PC-3 (cell line): ENCODE measurements around a stretch of chr13.

DNA sequence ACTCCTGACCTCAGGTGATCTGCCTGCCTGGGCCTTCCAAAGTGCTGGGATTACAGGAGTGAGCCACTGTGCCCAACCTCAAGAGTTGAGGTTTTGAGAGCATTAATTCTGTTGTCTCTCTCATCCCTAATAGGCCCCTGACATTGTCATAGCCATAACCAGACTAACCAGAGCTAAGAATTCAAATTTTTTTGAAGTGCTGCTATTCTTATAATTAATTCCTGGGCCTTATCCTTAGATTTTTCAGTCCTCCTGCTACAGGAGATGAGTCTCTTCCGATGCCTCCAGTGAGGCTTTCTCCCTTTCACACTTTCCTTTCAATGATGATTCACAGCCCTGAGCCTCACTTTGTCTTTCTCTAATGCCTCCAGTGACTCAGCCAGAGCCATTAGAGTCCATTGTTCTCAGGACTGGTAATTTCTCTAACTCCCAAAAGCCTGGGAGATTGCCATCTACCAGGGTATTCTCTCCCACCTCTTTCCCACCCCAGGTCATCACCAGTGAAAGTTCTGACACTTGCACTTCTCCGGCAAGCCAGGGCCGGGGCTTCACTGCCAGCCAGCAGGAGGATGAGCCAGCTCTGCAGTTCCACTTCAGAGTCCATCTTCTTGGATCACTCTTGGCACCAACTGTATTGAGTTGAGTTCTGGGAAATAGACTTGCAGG, 49.6 kb upstream of the ARGLU1 start:
- RAMPAGE, long total RNA = no peak

DNA sequence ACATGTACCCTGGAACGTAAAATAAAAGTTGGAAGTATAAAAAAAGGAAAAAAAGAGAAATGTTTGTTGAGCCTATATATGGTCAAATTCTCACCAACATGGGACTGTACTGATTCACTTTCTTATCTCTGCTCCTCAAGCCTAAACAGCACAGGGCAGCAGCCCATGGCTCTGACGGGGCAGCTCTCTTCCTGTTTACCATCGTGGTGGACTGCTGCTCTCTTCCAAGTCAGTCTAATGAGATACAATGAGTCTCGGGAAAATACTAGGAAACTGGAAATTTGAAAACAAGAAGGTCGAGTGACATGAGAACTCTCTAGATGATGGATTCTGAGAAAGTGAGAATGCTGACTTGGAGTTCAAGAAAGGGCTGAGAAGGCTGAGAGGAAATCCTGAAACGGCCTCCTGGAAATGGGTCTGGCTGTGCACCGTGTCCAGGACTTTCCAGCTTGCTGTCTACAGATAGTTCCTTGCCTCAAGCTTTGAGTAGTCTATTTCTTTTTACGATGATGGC, 122.8 kb upstream of the ARGLU1 start:
- RAMPAGE, long total RNA = no peak

DNA sequence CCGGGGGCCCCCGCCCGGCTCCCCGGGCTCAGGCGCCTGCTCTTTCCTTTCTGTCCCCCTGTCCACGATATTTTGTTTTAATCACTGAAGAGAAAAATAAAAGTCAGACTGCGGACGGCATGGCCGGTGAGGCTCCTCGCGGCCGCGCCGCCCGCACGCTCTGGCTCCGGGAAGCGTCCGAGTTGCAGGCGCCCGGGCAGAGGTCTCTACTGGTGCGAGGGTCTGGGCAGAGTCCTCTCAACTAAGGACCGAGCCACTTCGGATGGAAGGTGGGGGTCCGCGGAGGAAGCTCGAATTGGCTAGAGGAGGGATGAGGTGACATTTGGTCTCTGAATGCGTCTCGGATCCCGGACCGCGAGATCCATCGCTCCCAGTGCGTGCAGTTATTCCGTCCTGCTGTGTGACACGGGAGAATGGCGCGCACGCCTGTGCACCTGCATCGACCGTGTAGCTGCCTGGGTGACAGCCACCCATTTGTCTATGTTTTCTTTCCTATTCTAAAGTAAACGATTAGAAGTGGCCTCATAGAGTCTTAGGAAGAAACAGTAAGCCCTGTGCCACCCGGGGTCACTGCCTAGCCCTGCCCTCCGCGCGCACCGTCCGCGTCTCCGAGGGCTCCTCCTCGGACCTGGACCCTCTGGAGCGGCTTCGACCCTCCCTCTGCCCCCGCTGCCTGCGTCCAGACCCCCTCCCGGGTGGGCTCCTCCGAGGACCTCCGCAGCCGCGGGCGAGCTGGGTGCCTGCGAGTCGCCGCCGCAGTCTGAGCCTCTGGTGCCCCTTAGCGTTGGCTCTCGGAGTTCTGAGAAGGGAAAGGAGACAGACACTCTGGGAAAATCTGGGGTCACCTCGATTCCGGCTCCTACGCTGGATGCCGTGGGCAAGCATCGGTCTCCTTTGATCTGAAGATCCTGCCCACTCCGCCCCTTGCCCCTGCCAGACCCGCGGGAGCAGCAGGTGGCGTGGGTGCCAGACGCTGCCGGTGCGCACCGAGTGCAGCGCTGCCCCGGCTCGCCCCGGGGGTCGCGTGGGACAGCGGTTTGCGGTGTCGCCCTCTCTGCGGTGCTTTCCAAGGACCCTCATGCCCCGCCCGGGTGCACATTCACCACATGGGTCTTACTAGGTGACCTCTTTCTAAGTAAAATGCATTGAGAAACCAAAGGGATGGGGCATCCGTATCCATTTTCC, 722 bp upstream of the NALF1 start:
- RAMPAGE, long total RNA = no peak

DNA sequence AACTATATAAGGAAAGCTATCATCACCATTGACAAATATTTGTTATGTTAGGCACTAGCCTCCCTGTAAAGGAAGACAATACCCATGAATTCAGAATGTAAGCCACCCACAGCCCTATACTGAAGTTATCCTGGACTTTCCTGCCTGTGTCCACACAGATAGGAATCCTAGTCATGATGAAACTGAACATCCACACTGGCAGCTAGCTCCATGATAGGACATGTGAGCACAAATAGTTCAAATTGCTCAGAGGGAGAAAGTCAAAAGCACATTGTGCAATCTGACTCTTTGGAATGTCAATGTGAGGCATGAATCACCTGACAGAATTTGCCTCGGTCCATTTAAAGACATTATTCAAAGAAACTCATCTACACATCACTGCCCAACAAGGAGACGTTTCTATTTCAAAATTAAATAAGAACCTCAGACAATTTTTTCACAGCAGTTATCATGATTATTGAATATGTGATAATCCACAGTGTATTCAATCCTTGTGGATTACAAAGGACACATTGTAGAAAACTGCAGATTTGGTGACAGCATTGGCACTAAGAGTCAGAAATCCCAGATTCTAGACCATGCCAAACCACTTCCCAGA, 529.3 kb downstream of the IRS2 start:
- RAMPAGE, long total RNA = no peak

DNA sequence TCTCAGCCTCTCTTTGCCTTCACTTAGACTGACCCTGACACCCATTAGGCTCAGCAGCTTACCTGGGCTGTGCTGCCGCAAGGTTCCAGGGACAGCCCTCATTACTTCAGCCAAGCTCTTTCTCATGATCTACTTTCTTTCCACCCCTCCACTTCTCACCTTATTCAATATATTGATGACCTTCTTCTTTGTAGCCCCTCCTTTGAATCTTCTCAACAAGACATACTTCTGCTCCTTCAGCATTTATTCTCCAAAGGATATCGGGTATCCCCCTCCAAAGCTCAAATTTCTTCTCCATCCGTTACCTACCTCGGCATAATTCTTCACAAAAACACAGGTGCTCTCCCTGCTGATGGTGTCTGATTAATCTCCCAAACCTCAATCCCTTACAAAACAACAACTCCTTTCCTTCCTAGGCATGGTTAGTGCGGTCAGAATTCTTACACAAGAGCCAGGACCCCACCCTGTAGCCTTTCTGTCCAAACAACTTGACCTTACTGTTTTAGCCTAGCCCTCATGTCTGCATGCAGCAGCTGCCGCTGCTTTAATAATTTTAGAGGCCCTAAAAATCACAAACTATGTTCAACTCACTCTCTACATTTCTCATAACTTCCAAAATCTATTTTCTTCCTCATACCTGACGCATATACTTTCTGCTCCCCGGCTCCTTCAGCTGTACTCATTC, 517.6 kb downstream of the IRS2 start:
- RAMPAGE, long total RNA = no peak

DNA sequence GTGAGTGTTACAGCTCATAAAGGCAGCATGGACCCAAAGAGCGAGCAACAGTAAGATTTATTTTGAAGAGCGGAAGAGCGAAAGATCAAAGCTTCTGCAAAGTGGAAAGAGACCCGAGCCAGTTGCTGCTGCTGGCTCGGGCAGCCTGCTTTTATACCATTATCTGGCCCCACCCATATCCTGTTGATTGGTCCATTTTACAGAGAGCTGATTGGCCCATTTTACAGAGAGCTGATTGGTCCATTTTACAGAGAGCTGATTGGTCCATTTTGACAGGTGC, 468.0 kb downstream of the IRS2 start:
- RAMPAGE, long total RNA = no peak

GRCh38 chr13:109592677-109593269, 193.6 kb downstream of the IRS2 start:
- RAMPAGE, long total RNA = no peak

DNA sequence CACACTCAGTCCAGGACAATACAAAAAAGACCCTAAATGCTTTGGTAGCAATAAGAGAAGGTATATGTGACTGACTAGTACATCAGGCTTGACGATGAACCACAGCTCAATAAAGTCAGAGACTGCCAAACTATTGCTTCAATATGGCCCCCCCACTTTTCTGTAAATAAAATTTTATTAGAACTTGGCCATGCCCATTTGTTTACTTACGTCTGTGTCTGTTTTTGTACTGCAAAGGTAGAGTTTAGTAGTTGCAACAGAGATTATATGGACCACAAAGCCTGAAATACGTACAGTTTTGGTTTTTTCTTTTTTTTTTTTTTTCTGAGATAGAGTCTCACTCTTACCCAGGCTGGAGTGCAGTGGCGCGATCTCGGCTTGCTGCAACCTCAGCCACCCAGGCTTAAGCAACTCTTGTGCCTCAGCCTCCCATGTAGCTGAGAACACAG, 136.6 kb downstream of the IRS2 start:
- RAMPAGE, long total RNA = no peak

DNA sequence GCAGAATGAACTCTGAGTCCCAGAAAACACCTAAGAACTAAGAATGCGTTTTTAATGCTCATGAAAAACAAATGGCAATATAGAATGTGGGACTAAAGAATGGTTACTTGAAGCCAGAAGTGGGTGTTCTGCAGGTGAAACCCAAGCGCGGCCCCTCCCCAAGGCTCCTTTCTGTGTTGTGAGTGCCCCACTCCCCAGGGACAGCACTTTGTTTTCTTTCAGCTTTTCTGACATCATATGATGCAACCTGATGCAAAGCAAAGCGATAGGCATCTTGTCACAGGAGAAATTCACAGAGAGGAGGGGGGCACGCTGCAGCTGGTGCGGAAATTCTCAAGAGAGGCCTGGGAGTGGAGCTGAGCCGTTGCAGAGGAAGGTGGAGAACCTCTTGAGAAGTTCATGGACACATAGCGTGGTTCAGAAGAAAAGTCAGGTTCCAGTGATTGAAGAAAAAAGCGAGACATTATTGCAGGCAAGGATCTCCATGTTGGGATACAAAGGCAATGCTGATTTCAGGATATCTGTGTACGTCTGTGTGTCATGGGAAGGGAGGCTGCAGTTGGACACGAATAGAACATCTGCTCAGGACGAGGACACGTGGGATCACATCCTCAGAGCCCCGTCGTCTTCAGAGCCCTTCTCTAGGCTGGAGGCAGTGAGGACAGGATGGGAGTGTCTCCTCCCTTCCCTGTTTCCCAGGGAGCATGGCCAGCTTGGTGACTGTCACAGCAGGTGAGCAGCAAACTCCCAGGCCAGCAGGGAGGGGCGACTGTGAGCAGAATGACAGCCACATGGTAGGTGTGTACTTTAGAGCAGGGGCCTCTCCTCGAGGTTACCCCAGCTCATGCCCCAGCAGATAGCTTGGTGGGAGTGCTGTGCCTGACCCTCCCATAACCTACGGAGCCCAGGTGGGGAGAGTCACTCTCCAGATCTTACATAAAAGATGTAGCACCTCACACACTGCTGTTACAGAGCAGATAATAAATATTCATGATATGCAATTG, 79.1 kb downstream of the IRS2 start:
- RAMPAGE, long total RNA = no peak

DNA sequence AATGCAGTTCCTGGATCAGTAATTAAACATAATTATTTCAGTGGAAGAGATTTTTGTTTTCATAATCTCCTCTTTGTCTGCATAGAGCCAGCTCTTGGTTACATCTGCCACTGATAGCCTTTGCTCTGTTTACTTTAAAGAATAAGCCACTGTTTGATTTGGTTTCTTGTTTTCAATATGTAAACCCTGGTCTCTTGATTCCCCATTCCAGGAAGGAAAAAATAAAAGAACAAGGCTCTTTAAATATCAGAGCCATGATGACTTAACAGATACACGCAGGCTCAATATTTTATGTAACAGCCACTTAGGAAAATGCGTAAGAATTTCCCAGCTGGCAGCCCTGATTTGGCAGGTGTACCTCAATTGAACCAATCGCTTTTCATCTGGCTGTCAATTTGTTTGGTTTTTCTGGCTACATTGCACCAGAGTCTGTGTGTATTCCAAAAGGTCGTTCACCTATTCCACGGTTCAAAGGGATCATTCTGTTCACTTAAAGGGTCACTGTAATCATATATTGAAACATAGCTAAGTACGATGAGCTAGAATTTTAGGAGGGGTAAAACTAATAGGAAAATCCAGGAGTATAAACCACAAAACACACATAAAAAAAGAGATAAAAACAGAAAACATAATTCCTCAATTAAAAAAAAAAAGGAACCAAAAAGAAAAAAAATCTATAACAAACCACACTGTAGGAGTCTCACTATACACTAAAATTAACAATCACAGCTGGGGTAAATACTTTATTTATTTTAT, 65.5 kb downstream of the IRS2 start:
- RAMPAGE, long total RNA = no peak

- RAMPAGE, long total RNA = no peak
Observed at GRCh38 chr13:109723057-109723516, 63.3 kb downstream of the IRS2 start.

DNA sequence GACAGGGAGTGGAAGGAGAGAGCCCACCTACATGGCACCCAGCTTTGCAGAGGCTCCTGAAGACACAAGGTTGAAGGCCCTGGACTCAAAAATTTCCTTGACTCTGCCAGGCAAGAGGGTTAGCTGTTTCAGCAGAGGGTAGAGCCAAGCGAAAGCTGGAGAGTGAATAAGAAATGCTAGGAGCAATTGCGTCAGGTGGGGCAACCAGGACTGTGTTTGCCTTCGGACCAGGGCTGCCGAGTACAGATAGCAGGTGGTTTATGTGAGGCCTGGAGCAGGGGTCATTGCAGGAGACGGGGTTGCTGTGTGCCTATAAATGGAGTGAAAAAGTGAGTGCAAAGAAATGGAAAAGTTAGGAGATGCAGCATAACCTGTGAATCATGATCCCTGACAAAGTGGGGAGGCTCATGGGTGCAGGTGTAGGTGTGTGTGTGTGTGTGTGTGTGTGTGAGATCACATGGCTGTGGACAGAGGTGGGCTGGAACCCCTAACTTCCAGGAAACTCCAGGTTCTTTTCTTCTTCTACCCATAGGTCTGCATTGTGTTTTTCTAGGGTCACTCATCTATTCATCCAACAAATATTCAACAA, 59.0 kb downstream of the IRS2 start:
- RAMPAGE, long total RNA = no peak

DNA sequence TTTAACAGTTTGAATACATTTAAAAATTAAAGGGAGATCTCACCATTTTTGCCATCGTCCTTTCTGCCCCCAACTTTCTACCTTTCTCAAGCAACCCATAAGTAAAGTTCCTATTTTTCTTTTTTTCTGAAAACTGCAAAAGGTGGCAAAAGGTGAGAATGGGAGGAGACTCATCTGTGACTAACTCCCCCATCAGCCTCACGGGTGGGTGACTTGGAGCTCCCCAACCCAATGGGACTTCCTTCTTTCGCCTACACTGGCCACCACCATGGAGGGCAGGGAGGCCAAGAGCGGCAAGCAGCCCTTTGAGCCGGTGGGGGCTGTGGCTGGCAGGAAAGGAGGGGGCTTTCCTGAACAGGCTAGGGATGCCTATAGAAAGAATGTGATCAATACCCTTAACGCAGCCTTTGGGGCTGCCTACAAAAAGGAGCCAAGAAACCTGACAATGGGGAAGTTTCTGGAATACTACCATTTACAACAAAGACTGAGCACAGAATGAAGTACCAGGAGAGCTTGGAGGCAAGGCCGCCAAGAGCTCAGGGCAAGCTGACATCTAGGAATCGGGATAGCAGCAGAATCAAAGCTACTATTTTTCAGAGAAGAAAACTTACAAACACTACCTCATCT, 16.4 kb downstream of the IRS2 start:
- RAMPAGE, long total RNA = no peak

DNA sequence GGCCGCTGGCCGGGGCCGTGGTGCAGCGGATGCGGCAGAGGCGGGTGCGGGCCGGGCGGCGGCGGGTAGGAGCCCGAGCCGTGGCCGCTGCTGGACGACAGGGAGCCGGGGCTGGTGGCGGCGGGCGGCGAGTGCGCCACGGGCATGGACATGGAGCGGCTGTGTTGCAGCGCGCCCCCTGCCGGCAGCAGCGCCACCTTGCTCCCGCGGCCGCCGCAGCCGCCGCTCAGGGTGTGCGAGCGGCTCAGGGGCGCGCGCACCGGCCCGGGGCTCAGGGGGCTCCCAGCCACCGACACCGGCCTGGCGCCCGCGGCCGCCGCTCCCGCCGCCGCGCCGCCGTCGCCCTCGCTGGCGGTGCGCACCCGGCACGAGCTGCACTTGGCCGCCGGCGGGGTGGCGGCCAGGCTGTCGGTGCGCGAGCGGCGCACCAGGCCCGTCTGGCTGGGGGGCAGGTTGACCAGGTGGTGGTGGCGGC, 1.7 kb downstream of the IRS2 start:
- RAMPAGE, long total RNA = no peak

- RAMPAGE, long total RNA = no peak
Observed at GRCh38 chr13:109898564-109898927, 112.2 kb upstream of the IRS2 start.

GRCh38 chr13:110024120-110024376, 237.7 kb upstream of the IRS2 start:
- RAMPAGE, long total RNA = no peak

GRCh38 chr13:110155001-110155619, 151.8 kb downstream of the COL4A1 start:
- RAMPAGE, long total RNA = no peak

DNA sequence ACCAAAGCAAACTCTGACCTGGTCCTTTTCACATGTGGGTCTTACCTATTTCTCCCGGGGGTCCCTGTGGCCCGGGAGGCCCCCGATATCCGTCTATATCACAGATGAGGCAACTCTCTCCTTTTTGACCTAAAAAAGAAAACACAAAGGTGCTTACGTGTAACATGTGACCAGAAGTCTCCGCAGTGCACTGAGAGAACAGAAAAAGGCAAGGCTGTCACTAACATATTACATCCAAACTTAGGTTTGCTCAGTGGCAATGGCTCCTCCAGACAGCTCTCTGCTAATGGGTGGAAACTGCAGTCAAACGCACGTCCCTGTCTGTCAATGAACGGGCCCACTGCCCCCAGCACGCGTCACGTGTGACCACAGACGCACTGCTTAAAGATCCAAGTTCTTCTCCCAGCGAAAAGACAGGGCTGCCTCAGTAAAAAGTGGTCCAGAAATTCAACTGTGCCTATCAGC, 114.1 kb downstream of the COL4A1 start:
- RAMPAGE, long total RNA = no peak

DNA sequence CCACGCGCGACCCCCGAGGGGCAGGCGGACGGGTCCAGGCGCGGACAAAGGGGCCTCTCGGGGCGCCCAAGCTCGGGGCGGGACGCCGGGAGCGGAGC, 277 bp downstream of the COL4A1 start:
- RAMPAGE, long total RNA = no peak

DNA sequence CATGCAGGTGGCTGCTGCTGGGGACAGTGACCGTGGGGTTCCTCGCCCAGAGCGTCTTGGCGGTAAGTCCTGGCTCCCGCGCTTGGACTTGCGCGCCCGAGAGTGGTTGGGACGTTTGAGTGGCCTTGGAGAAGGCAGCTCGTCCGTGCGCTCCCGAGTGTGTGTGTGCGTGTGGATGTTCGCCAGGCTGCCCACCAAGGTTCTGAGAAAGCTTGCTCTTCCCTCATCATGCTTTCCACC, 898 bp downstream of the COL4A2 start:
- RAMPAGE, long total RNA = no peak